Temporal lobe (tissue), 2 donors: ENCODE measurements around a stretch of chr11.

GRCh38 chr11:1073122-1073740, 36.7 kb upstream of the MUC6 start:
- RAMPAGE, long total RNA = no peak

- RAMPAGE, long total RNA = no peak
Observed at GRCh38 chr11:1081566-1081904, 45.0 kb upstream of the MUC6 start.

- RAMPAGE, long total RNA = no peak
Observed at GRCh38 chr11:1084985-1085468, 48.5 kb upstream of the MUC6 start.

GRCh38 chr11:1090685-1091249, 54.2 kb upstream of the MUC6 start:
- RAMPAGE, long total RNA = no peak

DNA sequence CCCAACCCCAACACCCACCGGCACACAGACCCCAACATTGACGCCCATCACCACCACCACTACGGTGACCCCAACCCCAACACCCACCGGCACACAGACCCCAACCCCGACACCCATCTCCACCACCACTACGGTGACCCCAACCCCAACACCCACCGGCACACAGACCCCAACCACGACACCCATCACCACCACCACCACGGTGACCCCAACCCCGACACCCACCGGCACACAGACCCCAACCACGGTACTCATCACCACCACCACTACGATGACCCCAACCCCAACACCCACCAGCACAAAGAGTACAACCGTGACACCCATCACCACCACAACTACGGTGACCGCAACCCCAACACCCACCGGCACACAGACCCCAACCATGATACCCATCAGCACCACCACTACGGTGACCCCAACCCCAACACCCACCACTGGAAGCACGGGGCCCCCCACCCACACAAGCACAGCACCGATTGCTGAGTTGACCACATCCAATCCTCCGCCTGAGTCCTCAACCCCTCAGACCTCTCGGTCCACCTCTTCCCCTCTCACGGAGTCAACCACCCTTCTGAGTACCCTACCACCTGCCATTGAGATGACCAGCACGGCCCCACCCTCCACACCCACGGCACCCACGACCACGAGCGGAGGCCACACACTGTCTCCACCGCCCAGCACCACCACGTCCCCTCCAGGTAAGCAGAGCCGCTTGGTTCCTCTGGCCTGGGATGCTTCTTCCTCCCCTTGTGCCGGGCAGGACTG, 58.2 kb upstream of the MUC5AC start:
- RAMPAGE, long total RNA = no peak

DNA sequence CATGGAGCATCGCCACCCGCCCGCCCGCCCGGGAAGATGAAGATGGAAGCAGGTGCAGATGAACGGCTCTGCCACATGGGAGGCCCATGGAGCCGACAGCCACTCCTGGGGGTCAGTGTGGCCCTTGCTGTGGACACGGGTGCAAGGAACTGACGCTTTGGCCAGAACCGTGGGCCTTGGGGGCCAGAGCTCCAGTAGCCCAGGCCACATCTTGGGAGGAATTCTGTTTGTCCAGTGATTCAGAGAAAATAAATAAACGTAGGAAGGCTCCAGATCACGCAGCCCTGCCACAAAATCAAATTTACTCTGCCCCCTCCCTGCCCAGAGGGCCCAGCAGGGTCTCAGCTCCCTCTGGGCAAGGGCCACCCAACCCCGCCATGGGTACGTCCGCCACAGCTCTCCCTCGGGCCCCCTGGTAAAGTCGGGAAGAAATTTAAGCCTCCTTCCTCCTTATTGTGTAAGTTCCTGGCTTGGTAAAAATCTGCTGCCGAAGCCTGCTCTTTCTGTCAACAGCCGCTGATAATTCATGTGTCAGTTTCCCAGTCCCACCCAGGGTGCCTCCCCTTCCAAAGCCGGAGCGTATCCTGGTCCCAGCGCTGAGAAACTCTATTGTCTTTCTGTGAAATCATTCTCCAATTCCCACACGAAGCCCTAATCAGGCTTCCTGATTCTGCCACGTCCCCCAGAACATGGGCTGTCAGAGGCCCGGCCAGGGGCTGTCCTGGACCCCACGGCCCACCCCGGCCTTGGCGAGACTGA, 6.9 kb upstream of the MUC5AC start:
- RAMPAGE, long total RNA = no peak

DNA sequence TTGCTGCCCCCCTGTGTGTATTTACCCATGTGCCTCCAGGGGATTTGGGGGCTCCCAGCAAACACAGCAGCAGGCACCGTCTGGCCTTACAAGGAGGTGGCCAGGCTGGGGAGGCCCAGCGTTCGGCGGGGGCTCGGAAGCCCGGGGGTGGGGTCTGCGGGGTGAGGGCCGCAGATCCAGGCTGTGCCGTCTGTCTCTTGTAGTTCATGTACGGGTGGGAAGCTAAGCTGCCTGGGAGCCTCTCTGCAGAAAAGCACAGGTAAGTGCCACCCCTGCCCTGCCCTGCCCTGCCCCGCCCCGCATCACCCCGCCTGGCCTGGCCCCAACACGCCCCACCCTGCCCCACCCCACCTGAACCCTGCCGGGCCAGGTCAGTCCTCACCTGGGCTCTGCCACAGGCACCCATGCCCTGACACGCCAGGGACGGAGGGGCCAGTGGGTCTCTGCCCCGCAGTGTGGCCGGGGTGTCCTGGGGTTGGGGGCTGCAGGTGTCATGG, 10.8 kb downstream of the MUC5B start:
- RAMPAGE, long total RNA = no peak

DNA sequence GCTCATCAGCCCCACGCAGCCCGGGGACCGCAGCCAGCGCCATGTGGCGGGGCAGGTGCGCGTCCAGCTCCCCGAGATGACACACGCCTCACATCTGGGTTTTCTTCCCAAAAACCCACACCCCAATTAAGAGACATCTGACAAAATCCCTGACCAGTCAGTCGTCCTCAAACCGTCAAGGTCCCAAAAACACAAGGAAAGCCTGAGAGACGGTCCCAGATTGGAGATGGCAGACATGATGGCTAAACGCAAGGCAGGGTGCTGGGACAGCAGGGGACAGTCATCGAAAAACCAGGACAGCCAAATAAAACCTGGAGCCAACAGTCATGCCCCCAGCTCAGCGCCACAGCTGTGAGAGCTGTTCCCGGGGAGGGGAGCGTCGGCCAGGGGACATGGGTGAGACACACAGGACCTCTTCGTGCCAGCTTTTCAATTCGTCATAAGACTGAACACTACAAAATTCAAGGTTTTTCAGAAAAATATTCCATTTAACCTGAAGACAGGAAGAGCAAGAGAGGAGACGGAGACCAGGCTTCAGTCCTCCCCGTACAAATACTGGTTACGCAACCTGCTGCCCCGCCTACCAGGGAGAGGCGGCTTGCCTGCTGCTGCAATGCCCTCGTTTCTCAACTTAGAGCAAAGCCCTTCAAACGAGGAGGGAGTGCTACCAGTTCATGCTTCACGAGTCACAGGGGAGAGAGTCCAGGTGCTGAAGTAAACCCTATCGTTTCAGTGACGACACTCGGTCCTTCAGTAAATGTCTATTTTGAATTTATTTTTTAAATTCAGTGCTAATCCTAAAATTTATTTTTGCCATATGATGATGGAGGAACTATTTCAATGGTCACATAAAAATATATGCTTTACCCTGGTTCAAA, 10.5 kb downstream of the TOLLIP start:
- RAMPAGE, long total RNA = no peak

DNA sequence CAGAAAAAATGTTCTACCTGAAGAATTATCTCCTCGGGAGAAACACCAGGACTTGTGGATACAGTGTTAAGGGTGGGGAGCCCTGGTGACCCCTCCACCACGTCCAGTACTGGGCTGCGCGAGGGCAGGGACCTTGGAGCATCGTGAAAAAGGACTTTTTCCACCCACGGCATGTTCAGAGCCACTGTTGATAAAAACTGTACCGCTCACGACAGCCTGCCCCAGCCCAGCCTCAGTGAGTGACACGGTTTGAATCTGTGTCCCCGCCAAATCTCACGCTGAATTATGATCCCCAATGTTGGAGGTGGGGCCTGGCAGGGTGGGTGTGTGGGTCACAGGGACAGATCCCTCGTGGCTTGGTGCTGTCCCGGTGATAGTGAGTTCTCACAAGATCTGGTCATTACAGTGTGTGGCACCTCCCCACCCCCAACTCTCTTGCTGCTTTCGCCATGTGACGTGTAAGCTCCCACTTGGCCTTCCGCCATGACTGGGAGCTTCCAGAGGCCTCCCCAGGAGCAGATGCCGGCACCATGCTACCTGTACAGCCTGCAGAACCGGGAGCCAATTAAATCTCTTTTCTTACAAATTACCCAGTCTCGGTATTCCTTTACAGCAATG, 1.4 kb downstream of the TOLLIP start:
- RAMPAGE, long total RNA = no peak

DNA sequence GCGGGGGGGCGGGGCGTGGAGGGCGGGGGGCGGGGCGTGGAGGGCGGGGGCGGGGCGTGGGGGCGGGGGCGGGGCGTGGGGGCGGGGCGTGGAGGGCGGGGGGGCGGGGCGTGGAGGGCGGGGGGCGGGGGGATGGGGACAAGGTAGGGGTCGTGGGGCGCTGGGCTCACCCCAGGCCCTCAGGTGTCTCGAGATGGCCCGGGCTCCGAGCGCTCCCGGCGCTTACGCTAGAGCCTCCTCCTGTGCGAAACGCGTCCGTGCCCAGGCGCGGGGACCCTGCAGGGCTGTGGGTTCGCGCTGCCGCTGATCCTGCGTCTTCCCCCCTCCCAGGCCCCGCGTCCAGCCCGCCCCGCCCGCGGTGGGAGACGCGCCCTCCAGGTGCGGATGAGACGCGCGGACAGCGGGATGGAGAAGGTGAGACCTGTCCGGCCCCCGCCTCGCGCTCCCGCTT, 27.3 kb upstream of the TOLLIP start:
- RAMPAGE, long total RNA = no peak

DNA sequence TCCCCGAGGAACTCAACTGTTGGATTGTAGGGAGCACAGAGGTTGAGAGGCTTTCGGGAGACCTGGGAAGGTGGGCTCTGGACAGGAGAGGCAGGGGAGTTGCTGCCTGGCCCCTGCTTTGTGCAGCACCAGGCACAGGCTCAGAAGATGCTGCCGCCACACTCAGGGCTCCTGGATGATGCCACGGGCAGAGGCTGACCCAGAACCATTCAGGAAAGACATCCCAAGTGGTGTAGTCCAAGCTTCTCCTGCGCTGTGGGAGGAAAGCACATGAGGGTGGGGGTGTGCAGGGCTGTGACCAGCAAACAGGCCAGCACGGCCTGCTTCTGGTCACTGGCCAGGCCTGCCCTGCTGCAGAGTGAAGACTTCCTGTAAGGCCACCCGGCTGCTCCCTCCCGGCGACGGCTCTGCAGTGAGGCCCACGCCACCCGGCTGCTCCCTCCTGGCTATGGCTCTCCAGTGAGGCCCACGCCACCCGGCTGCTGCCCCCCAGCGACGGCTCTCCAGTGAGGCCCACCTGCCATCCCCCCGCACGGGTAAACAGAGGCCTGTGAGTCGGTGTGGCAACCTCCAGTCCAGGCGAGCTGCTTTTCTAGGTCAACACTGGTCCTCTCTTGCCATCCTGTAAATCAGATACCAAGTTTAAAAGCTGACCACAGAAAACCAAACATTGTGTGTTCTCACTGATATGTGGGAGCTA, 31.5 kb upstream of the BRSK2 start:
- RAMPAGE, long total RNA = no peak

DNA sequence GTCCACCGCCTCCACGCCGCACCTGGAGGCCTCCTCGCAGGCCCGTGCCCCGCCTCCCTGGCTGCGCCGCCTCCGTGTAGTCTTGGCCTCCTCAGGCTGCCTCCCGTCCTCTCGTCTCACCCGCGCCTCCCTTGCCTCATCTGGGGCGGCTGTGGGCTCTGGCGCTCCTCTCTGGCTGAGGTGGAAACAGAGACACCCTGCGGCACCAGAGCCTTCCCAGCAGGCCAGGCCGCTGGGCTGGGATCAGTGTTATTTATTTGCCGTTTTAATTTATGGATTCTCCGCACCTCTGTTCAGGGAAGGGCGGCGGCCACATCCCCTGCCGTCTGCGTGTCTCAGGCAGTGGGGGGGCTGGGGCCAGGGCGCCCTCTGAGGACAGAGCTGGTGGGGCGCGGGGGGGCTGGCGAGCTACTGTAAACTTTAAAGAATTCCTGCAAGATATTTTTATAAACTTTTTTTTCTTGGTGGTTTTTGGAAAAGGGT, 25.2 kb downstream of the MOB2 start:
- RAMPAGE, long total RNA = no peak

DNA sequence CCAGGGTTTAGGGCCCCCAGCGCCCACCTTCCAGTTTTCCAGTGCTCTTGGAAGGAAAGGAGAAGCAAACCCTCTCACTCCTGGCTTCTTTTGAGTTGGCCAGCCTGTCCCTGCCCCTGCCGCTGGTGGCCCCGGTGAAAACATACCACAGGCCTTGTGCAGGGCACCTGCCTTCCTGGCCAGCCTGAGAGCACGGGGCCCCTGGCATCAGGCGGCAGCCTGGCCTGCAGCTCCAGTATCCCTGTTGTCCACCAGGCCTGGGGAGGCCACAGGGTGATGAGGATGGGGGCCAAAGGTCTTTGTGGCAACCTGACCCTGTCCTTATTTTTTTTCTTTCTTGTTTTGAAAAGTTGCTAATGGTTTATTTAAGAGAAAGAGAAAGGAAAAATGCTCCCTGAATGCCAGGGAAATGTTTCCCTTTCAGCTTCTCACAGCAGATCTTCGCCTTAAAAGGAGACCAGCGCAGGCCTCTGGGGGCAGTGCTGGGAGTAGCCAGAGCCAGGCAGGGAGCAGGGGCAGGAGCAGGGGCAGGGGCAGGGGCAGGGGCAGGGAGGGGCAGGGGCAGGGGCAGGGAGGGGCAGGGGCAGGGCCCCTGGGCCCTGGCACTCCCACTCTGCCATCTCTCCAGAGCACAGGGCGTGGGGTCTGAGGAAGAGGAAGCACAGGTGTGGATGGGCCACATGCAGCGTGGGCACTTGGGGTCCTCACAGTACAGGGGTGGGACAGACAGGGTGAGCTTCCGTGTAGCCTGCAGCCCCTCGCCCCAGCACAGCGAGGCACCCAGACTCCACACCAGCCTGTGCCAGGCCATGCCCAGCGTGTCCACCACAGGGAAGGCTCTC, 5.2 kb downstream of the MOB2 start:
- RAMPAGE, long total RNA = no peak

GRCh38 chr11:1517732-1518085, 31.1 kb upstream of the MOB2 start:
- RAMPAGE, long total RNA = no peak

DNA sequence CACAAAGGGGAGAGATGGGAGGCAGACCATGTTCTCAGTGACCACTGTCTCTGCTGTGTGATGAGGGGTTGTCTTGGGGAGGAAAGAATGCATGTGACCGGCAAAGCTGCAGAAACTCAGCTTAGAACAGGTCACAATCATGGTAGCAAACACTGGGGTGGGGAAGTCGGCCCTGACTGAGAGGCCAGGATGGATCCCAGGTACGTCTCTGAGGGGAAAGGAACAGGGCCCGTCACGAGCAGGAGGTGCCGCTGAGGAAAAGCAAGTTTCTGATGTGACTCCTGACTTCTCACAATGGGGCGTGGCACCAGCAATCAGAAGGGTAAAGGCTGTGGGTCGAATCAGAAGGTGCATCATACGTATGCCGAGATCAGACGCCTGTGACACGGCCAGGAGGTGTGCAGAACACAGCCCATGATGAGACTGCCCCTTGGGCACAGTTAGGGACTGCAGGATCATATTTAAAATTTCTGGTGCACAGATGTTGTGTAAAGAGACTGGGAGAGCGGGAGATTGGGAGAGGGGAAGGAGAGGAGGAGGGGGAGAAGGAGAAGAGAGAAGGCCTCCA, 30.5 kb downstream of the KRTAP5-5 start:
- RAMPAGE, long total RNA = no peak

DNA sequence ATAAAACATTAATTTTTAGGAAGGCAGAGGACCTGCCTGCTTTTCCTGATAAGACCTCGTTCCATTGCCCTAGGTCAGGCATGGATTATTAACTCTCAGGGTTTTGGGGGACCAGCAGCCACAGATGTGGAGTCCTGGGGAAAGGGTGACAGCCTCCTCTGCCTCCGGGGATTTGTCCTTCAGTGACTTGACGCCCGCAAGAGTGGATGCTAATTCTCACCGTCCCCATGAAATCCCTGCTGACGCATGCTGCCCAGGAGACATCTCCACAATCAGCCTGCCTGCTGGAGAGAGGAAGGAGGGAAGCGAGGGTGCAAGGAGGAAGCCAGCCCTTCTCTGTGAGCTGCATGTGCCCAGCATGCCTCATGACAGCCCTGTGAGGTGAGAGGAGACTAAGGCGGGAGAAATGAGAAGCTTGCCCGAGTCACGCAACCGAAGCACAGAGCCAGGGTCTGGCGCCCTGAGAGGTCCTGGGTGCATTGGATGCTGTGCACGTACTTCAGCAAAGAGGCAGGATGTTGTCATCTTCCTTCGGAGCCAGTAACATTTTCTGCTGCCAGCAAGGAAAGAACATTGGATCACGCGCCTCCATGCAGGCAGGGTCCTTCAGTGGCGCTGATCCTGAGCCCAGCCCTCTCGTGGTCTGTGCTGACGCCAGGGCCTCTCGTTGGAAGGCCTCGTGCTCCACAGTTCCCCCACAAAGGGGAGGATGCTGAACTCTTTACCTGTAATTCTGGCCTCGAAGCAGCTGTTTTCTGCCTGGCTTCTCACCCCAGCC, 27.3 kb upstream of the KRTAP5-6 start:
- RAMPAGE, long total RNA = no peak

DNA sequence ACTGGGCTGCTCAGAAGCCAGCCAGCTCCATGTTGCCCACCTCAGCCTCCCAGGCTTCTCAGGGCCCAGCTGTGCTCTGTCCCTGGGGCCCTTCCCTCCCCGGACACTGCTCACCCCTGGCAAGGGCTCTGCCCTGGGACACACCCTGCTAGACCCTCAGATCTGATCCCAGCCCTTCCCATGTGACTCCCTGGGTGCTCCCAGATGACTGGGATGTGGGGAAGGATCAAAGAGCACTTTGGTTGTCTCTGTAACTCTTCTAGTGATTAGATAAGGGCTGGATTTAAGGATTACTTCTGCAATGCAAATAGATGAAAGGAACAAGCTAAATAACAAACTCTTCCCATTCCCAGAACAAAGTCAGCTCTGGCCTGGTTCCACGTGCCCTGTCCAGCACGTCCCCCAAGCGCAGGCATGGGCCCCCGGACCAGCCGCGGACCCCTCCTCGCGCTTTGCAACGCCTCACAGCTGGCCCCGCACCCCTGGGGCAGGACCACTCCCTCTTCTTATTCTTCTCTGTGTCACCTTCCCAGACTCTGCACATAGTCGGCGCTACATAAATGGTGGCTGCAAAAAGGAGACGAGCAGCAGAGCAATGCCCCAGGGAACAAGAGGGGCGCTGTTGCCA, 5.8 kb upstream of the KRTAP5-6 start:
- RAMPAGE, long total RNA = no peak

GRCh38 chr11:1705384-1706097, 8.5 kb downstream of the KRTAP5-6 start:
- RAMPAGE, long total RNA = no peak

DNA sequence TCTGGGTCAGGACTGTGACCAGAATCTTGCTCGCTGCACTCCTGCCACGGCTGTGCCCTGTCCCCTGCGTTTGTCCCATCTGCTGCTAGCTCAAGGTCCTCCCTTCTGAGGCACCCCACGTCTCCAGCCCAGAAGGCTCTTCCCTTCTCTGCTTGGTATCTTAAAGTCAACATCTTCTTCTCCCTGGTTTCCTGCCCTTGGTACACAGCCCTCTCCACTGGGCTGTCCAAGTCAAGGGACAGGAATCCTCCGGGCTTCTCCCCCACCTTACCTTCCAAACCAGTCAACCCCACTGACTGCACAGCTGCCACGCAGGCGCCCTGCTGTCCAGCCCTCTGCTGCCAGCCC, 16.9 kb downstream of the IFITM10 start:
- RAMPAGE, long total RNA = no peak

DNA sequence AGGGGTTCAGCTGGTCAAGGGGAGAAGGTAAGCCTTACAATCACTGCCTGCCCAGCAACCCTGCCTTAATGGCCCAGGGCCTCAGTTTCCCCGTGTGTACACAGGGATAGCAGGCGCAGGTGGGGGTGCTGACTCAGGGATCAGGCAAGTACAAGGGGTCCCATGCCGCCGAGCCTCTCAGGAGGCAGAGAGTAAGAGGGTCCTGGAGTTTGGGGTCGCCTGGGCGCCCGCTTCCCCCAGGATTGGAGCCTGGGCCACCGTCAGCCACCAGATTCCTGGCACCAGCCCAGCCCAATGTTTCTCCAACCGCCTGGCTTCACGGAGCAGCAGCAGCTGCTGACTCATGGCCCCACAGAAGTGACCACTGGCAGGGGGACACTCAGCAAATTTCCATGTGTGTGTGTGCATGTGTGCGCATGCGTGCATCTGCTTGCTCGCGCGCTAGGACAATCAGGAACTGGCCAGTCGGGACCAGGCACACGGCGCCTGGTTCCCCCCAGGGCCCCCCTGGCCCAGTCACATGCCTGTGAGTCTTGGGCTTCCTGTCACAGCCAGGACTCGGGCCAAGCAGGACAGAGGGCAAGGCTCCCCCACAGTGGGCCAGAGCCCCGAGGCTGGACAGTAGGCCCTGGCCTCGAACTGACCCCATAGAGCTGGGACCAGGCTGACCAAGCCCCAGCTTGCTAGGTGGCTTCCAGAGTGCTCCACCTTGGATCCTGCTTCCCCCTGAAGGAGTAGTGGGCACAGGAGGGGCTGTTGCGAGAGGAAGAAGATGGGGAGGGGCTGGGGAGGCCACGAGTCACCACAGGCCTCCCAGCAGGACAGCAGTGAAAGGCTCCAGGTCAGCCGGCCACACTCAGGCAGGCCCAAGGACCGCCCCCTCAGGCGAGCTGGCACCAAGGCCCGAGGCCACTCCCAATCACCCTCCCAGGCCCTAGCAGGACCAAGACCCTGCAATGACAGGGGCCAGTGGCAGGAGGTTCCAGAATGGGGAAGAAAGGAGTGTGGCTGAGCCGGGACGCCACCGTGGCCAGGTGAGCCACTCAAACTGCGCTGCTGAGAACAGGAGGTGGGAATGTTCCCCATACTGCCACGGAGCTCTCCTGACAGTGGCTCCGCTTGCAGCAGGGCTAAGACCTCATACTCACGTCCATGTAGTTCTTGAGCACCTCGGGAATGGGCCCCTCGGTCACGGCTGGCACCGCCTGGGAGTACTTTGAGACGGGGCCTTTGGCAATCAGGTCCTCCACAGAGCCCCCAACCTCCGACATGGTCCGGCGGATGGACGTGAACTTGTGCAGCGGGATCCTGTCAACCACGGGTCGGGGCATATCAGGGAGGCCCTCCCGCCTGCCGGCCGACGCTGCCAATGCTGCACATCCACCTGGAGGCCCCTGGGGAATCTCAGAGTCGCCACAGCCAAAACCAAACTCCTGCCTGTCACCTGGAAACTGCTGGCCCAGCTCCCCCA, 3.0 kb downstream of the CTSD start:
- RAMPAGE, long total RNA = no peak